LHCN-M2 (cell line): ENCODE measurements around a stretch of chr11.

DNA sequence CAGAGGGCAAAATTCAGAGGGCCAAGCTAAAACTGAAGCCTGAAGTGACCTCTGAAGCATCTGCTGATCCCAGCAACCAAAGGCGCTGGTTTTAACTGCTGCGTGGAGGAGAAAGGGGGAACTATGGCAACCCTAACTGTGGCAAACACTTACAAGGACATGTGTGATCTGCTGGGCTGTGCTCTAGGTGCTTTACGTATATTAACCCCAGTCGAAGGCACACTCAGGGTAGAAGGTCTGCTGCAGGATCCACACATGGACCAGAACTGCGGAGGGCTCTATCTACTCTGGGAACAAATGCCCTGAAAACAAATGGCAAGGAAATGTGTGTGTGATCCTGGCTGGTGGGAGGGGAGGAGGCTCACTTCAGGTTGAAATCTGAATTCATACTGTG is 25.4 kb downstream of the TESMIN start:
- RAMPAGE, long total RNA, result no peak

- RAMPAGE, long total RNA, result no peak
Measured at GRCh38 chr11:68781600-68782298, 30.4 kb upstream of the TESMIN start.

DNA sequence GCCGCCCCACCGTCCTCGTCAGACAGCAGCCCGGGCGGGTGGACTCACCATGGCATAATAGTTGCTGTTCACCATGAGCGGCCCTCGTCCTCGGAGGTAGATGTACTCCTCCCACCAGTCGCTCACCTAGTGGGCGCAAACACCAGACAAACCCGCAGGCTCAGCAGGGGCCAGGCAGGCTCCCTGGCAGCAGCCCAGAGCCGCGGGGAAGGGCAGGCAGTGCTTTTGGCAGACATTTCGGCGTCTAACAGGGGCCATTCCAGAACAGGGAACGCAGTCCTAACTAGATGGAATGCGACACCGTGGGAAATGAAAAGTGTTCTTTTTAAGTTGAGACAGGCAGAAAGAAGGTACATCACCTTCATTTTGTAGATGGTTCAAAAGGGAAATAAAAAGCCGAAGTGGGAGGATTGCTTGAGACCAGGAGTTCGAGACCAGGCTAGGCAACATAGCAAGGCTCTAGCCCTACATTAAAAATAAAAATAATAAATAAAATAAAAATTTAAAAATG is 44.9 kb downstream of the CPT1A start:
- RAMPAGE, long total RNA, result no peak

GRCh38 chr11:68837841-68838925 is 3.5 kb downstream of the CPT1A start:
- RAMPAGE, long total RNA, result no peak

DNA sequence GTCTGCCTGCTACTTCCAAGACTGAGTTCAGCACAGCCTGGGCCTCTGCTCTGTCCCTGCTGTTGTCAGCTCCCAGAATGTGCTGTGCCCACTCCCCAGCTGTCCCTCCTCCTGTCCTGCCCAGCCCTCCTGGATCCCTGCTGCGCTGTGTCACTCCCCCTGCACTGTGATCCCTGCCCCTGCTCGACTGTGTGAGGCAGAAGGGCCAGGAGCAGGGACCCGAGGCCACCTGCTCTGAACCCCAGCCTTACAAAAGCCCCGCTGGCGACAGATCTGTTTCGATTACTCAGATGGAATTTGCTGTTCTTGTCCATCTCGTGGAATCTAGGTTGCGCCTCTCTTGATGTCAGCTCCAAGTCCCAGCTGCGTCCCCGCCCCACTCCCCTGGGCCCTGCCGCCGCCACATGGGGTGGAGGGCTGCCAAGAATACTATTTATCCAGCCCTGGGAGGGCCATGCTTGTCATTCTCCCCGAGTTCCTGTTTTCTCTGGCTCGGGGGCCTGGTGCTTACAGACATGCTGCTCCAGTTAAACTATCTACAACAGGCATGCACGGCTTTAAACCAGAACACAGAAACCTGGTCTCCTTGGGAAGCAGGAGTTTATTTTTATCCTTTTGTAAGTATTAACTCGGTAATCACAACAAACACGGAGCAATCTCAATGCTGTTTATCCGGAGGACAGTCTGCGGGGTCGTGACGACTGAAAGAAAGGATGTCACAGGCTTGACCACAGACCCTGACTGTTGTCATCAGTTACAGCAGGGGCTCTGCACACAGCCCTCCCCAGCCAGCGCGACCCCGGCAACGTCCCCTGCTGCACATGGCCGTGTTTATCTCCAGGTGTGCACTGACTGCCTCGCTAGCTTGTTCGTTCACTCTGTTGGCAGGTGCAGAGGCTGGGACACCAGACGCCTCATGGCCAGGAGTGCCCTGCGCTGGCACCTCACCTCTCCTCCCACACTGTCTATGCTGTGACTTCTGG is 12.6 kb downstream of the MRPL21 start:
- RAMPAGE, long total RNA, result no peak

GRCh38 chr11:68927175-68927549 is 23.5 kb downstream of the IGHMBP2 start:
- RAMPAGE, long total RNA, result no peak

GRCh38 chr11:68934563-68935132 is 31.0 kb downstream of the IGHMBP2 start:
- RAMPAGE, long total RNA, result no peak

GRCh38 chr11:68941730-68942469 is 38.2 kb downstream of the IGHMBP2 start:
- RAMPAGE, long total RNA, result no peak

DNA sequence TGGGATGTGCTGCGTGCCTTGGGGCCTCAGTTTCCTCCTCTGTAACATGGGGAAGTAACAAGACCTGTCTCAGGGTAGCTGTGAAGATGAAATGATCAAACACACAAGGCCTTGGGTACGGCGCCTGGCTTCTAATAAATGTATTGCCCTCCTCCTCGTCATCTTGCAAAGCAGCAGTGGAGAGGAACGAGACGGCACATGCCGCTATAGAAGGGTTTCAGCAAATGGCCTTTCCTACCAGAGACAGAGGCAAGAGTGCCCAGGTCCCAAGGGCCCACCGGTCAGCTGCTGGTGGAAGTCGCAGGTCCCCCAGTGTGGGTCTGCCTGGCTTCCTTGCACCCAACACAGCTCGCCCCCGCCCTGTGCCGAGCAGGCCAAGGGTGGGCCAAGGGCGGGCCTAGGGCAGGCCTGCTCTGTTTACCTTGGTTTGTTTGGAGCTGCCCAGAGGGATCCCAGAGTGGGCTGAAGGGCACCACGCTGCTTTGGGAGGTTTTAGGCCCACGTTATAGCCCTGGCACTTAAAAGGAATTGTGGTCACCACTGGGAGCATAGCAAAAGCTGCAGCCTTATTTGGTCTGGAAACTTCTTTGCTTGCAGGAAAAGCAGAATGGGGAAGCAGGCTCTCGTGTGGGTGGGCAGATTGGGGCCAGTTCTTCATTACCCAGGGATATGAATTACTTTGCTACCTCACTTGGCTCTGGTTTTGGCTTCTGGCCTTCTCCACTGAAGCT is 38.1 kb downstream of the MRGPRD start:
- RAMPAGE, long total RNA, result no peak

- RAMPAGE, long total RNA, result no peak
Measured at GRCh38 chr11:68974190-68974583, 6.6 kb downstream of the MRGPRD start.

- RAMPAGE, long total RNA, result no peak
Measured at GRCh38 chr11:69010014-69010768, 2.9 kb downstream of the MRGPRF start.

- RAMPAGE, long total RNA, result no peak
Measured at GRCh38 chr11:69011914-69012828, 875 bp downstream of the MRGPRF start.

DNA sequence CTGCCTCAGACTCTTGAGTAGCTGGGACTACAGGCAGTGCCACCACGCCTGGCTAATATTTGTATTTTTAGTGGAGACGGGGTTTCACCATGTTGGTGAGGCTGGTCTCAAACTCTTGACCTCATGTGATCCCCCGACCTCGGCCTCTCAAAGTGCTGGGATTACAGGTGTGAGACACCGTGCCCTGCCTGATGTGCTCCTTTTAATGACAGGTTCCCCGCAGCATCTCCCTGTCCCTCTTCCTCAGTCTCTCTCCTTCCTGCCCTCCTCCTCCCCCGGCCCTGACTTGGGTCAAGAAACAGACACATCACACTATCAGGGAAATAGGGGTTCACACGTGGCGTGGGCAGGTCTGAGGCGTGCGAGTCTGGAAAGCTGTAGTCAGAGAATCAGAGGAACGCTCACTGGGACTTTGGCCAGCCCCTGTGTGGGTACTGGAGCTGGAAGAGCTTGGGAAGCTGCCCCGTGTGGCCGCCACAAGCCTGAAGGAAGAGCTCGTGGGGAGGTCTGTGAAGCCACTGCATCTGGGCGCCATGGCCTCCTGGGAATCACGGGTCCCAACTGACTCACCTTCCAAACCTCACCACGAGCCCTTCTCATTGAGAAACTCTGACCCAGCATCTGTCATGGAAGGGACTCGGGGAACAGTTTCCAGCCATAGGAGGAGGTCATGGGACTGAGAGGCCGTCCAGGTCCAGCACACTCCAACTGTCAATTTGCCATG is 5.7 kb upstream of the MRGPRF start:
- RAMPAGE, long total RNA, result no peak

DNA sequence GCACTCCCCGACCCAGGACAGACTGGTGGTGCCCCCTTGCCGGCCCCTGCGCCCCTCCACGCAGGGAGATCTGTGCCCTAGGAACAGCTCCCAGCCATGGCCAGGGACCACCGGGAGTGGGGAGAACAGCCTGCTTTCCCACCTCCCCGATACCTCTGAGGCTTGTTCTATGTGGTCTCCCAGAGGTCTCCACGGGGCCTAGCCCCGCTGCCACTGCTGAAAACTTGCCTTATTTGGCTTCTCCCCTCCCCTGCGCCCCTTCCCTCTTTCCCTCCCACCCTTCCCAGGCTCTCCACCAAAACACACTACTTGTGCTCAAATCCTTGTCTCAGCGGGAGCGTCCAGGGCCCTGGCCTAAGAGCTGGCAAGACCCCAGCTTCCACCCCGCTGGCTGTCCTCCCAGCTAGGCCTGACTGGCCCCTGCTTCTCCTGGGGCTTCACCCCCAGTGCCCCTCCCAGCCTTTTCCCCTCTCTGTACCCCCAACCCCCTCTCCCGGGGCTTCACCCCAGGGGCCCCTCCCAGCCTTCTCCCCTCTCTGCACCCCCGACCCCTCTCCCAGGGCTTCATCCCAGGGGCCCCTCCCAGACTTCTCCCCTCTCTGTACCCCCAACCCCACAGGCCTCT is 13.3 kb upstream of the TPCN2 start:
- RAMPAGE, long total RNA, result no peak

- RAMPAGE, long total RNA, result no peak
Measured at GRCh38 chr11:69306301-69306510, 12.3 kb downstream of the MYEOV start.

GRCh38 chr11:69356670-69357162 is 62.8 kb downstream of the MYEOV start:
- RAMPAGE, long total RNA, result no peak

- RAMPAGE, long total RNA, result no peak
Measured at GRCh38 chr11:69409863-69410216, 115.9 kb downstream of the MYEOV start.

GRCh38 chr11:69416552-69417143 is 122.7 kb downstream of the MYEOV start:
- RAMPAGE, long total RNA, result no peak

DNA sequence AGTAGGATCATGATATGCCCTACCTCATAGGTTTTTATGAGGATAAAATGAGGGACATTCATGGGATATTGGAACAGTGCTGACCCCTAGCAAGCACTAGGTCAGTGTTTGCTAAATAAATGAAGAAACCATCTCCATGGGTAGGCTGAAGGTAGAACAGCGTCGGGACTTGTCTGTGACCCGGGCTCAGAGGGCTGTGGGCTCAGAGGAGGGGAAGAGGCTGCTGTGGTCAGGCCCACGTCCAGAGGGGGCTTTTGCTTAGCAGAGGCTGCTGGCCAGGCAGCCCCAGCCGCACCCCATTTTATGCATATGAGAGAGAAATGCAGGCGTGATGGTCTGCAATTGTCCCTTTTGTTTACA is 157.6 kb upstream of the CCND1 start:
- RAMPAGE, long total RNA, result no peak

GRCh38 chr11:69636994-69637612 is 3.9 kb upstream of the CCND1 start:
- RAMPAGE, long total RNA, result no peak